HTERT-HM (cell line): ENCODE measurements around a stretch of chr9.

- RRBS, result no CpG with 5 or more reads among the region's 14 CpGs
Observed at GRCh38 chr9:123282297-123283170, 14.1 kb upstream of the STRBP start.

DNA sequence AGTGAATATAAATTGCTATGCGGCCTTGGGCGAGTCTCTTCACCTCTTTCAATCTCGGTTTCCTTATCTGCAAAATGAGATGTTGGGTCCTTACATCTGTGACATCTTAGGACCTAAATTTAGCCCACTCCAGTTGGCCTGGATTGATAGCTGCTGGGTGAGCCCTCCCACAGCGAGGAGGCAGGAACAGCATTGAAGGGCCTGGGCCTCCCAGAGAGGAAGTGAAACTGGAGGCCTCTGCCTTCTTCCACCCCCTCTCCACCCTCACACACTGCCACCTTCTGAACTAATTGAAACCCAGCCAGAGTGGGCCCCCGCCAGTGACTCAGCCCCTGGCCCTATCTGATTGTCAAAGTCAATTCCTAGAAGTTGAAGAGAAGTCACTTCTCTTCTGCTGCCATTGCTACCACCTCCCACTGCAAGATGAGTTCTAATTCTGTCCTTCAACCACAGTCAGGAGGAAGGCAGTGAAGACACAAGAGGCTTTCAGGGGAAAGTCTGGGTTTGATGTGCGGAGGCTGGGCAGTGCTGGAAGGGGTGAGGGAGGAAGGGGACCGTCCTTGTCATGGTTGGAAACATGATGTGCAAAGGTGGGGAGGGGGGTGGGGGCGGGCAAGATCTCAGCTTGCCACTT, 55.2 kb upstream of the NEK6 start:
- RRBS, result no CpG with 5 or more reads among the region's 8 CpGs

- RRBS, result no CpG with 5 or more reads among the region's 4 CpGs
Observed at GRCh38 chr9:124214036-124214366, 43.7 kb upstream of the NEK6 start.

- RRBS, result no CpG with 5 or more reads among the region's 2 CpGs
Observed at GRCh38 chr9:124219176-124219509, 38.6 kb upstream of the NEK6 start.

GRCh38 chr9:124262216-124263181, 4.8 kb downstream of the NEK6 start:
- RRBS, result no CpG with 5 or more reads among the region's 15 CpGs

DNA sequence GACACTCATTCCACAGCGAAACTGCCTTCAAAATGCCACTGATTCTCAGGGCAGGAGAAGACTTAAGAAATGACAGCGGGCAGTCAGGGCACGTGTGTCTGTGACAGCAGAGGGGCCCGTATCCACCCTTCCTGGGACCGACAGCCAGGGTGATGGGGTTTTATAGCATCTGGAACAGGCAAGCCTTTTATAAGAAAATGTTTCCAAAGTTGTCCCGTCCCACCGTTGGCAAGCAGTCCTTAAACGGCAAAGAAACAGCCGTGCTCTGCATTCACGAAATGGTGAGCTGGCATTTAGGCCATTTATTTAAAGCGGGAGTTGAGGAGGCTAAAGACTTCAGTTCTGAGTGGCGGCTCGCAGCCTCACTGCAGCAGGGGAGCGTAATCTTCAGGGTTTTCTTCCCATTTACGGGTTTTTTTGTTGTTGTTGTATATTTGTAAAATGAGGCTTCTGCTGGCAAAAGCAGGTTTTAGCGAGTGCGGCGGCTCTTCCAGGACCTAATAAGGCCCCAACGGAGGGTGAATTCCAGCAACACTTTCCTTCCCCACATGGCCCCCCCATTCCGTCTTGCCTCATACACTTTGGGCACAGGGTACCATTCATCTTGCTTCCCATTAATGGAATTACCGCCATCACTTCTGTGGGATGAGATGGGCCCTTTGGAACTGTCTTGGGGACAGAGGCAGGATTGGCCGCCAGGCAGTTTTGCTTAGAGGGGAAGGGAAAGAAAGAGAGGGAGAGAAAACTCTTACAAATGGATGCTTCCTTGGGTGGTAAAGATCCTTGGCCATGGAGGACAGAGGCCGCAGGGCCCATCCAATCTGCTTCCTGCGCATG, 15.9 kb downstream of the NEK6 start:
- RRBS, result no CpG with 5 or more reads among the region's 24 CpGs

DNA sequence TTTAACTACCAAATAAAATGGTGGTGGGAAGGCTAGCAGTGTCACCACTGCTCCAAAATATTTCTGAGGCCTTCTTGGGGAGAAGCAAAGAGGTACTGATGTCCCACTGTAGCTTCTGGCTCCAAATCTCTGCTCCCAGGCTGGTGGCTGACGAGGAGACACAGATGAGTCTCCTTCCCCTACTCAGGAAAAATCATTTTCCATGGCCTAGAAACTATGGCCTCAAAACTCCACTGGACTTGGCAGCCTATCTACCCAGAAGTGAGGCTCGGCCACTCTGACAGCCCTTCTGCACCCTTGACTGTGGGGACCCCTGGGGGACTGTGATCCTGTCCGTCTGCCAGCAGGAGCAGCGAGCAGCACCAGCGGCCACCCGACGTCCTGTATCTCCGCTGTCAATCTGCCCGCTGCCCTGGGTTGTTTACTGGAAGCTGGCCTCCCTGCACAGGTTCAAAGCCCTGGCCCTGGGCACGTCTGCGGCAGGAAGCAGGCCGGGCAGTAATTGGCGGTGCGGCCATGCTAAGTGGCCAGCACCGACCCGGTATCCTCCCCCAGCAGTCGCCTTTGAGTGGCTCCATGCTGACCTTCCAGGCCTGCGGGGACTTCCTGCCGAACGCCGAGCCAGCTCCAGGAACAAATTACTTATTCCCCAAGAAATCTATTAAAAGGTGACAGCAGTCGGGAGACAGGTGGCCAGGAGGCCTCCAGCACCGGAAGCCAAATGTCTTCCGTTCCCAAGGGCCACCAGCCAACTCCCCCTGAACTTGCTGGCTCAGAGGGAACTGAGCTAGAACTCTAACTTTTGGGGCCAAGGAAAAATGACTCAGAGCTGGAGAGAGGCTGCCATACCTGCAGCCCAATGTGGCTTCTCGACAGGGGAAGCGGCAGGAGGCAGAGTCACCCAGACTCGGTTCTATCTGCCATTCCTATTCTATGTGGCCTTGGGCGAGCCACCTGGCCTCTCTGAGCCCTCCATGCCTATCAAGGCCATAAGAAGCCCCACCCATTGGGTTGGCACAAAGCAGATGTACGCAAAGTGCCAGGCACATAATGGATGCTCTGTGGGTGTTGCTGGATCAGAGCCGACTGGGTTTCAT, 13.5 kb upstream of the PSMB7 start:
- RRBS, result 63% methylated on average over 5 of the region's 30 CpGs

GRCh38 chr9:124505750-124506382, 1.3 kb downstream of the NR5A1 start:
- RRBS, result 48% methylated on average over 4 of the region's 30 CpGs

GRCh38 chr9:124511991-124512386, 4.8 kb upstream of the NR5A1 start:
- RRBS, result no CpG with 5 or more reads among the region's 15 CpGs

- RRBS, result no CpG with 5 or more reads among the region's 9 CpGs
Observed at GRCh38 chr9:124514455-124515190, 7.4 kb upstream of the NR5A1 start.

- RRBS, result no CpG with 5 or more reads among the region's 3 CpGs
Observed at GRCh38 chr9:124594428-124595049, 87.3 kb upstream of the NR5A1 start.

DNA sequence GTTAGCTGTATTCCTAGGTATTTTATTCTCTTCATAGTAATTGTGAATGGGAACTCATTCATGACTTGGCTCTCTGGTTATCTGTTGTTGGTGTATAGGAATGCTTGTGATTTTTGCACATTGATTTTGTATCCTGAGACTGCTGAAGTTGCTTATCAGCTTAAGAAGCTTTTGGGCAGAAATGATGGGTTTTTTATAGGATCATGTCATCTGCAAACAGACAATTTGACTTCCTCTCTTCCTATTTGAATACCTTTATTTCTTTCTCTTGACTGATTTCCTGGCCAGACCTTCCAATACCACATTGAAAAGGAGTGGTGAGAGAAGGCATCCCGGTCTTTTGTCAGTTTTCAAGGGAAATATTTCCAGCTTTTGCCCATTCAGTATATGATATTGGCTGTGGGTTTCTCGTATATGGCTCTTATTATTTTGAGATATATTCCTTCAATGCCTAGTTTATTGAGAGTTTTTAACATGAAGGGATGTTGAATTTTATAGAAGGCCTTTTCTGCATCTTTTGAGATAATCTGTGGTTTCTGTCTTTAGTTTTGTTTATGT, 102.7 kb upstream of the NR5A1 start:
- RRBS, result no CpG with 5 or more reads among the region's 2 CpGs

DNA sequence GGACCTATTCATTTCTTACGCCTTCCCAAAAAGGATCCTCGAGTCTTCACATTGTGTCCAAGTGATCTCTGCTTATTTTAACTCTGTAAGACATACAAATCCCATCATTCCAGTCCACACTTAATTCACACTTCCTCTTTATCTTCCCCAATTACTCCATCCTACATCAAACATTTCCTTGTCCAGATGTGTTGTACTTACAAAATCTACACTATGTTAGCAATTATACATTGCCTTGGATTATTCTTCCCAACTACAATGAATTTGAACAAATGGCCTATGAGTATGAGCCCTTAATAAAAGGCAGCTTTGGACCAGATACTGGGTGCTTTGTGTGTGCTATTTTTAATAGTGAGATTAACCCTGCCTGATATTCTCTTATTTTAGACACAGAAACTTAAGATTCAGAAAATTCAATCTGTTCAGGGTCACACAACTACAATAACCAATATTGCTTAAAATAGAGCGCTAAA, 1.8 kb upstream of the SCAI start:
- RRBS, result no CpG with 5 or more reads among the region's 3 CpGs

GRCh38 chr9:125289171-125290199, 27.9 kb downstream of the GAPVD1 start:
- RRBS, result no CpG with 5 or more reads among the region's 5 CpGs

GRCh38 chr9:125374464-125375125, 113.0 kb downstream of the GAPVD1 start:
- RRBS, result no CpG with 5 or more reads among the region's 21 CpGs

- RRBS, result no CpG with 5 or more reads among the region's 5 CpGs
Observed at GRCh38 chr9:125493340-125493923, 213.6 kb downstream of the MAPKAP1 start.

DNA sequence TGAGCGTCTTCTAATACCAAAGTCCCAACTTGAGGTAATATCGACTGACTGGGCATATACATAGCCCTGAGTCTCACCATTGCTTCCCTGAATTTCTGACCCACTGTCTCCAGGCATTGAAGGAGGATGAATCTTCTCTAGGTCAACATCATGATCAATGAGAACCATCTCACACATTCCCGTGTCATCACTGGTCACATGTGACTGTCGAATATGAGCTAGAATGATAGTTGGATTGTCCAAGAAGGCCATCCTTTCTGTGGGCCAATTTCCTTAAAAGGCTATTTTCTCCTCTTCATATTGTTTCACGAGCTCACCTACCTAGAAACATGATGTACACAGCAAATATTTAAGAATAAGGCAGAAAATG, 34.7 kb downstream of the MAPKAP1 start:
- RRBS, result no CpG with 5 or more reads among the region's 5 CpGs

GRCh38 chr9:125675246-125675876, 31.6 kb downstream of the MAPKAP1 start:
- RRBS, result no CpG with 5 or more reads among the region's 2 CpGs

GRCh38 chr9:125821088-125821762, 74.1 kb downstream of the PBX3 start:
- RRBS, result no CpG with 5 or more reads among the region's 5 CpGs